HT-29 (cell line): ENCODE results near the gene TSPAN12.

GRCh38 chr7:115117067-115117455 lies 195.2 kb downstream of the MDFIC start:
- RAMPAGE, long total RNA: no peak

GRCh38 chr7:116317110-116317859 lies 106.9 kb downstream of the TES start:
- RAMPAGE, long total RNA: no peak

GRCh38 chr7:116353963-116354493 lies 143.7 kb downstream of the TES start:
- RAMPAGE, long total RNA: no peak

- RAMPAGE, long total RNA: no peak
Observed at GRCh38 chr7:116449403-116449823, 50.1 kb upstream of the CAV2 start.

- RAMPAGE, long total RNA: no peak
Observed at GRCh38 chr7:116630311-116630622, 41.7 kb upstream of the MET start.

- RAMPAGE, long total RNA: no peak
Observed at GRCh38 chr7:116630780-116631304, 41.2 kb upstream of the MET start.

DNA sequence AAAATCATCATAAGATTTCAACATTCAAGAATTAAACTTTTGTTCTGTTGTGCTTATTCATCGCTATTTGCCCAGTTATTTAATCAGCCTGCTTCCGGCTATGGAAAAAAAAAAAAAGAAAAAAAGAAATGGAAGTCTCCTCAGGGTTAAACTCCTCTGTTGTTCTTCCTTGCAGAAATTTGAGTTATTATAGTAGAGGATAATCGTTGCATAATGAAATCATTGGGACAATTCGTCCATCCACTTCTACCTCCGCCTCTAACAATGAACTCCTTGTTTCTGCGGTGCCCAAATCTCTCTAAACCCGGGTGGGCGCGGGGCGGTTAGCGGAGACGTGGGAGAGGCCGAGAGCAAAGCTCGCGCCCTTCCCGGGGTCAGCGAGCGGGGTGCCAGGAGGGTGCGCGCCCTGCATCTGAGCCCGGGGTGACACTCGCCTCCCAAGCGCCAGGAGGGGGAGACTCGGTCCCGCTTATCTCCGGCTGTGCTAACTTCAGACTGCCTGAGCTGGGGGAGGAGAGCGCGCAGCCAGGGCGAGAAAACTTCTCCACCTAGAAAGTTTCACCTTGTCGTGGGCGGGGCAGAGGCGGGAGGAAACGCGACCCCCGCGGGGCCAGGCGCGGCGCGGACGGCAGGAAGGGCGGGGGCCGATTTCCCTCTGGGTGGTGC lies 397 bp upstream of the MET start:
- RAMPAGE, long total RNA: no peak

GRCh38 chr7:116731523-116732159 lies 59.6 kb downstream of the MET start:
- RAMPAGE, long total RNA: no peak

- RAMPAGE, long total RNA: no peak
Observed at GRCh38 chr7:116810788-116811149, 51.6 kb upstream of the CAPZA2 start.

GRCh38 chr7:117156094-117156762 lies 166.6 kb downstream of the WNT2 start:
- RAMPAGE, long total RNA: no peak

- RAMPAGE, long total RNA: no peak
Observed at GRCh38 chr7:117209453-117210140, 113.3 kb downstream of the WNT2 start.

- RAMPAGE, long total RNA: no peak
Observed at GRCh38 chr7:117656808-117657018, 176.9 kb downstream of the CFTR start.

GRCh38 chr7:117751825-117752151 lies 121.5 kb downstream of the CTTNBP2 start:
- RAMPAGE, long total RNA: no peak

DNA sequence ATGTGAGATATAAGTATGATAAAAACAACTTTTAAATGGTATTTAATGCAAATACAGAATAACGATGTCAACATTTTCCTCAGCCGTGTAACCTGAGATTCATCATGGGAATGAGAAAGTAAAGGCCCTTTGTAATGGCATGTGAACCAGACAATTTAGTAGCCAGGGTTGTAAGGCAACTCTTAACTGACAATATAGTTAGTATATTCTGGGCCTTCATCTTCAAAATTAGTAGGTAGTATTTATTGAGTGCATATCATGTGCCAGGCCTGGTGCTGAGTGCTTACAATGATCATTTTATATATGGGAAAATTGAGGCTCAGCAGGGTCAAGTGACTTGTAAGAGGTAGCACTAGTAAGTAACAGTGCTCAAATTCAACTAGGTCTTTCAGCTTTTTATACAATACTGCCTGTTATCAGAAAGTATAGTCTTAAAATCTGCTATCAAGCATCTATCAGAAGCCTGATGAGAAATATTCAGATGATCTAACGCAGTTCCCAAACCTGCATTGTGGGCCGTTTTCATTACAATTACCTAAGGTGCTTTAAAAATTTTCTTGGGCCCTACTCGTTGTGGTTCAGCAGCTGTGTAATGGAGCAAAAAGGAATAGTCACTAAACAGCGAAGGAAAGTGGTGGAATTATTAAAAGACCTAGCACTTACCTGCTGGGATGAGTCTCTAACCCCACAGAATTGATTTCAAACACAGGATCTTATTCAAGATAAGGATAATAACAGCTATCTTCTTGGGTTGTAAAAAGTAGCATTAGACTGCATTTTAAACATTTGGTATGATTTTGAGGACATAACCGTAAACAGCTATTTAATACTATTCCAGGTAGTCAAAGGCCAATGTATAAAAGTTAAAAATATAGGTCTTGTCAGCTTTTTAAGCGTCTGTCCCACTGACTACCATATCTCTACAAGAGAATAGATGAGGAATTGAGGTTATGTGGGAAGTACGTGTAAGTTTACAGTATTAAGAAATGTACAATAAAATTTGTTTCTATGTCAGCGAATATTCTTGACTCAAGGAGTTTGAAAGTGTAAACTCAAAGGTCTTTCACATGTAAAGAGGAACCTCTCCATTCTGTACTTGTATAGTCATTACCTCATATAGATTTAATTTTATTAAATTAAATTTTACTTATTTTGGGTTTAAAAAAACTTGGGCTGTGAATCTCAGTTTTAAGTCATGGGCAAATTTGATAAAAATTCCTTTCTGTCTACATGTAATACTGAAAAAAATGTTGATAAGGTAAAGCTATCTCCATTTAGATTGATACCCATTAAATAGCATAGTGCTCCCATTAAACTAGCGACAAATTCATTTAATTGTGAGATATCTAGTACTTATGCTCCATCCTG lies 11.1 kb downstream of the LSM8 start:
- RAMPAGE, long total RNA: no peak

GRCh38 chr7:119472391-119472699 lies 800.6 kb upstream of the KCND2 start:
- RAMPAGE, long total RNA: no peak

GRCh38 chr7:119950348-119951128 lies 322.4 kb upstream of the KCND2 start:
- RAMPAGE, long total RNA: no peak

DNA sequence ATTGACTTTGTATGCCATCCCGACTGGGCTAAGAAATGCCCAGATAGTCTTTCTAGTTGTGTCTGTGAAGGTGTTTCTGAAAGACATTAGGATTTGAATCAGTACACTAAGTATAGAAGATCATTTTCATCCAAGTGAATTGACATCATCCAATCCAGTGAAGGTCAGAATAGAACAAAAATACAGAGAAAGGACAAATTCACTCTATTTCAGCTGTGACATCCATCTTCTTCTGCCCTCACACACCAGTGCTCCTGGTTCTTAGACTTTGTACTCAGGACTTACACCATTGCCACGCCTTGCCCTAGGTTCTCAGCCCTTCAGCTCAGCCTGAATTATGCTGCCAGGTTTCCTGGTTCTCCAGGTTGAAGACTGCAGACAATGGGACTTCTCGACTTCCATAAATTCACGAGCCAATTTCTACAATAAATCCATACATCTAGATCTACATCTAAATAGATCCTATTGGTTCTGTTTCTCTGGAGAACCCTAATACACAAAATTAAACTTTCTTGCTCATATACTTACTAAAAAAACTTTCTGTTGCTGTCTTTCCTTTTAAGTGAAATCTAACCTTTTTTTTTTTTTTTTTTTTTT lies 181.2 kb upstream of the KCND2 start:
- RAMPAGE, long total RNA: no peak

GRCh38 chr7:120856498-120857512 lies 1.1 kb downstream of the TSPAN12 start:
- RAMPAGE, long total RNA: no peak

GRCh38 chr7:120857513-120858766 lies at the start of gene TSPAN12:
TSS of gene TSPAN12 (minus strand) at chr7:120858144.
- RAMPAGE, long total RNA: no peak

- RAMPAGE, long total RNA: no peak
Observed at GRCh38 chr7:120991388-120991973, 3.0 kb downstream of the CPED1 start.